Thyroid gland (tissue), 7 donors: ENCODE measurements around a stretch of chr3.

DNA sequence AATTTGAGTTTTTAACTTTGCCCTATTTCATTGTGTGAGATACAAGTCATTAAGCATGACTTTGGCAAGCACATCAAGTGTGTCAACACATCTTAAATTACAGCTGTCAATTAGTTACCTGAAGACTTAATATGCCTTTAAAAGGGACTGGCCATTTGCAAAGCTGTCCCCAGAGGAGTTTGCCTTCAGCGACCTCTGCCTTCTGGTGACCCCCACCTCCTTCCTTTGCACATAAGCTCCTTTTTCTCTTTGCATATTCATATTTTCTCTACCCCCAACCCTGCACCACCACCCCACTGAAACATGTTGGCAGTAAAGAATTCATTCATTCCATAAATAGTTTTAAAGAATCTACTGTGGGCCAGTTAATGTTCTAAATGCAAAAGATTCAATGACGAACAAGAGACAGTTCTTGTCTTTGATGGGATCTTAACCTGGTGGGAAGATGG lies 342 bp upstream of the LRRC31 start:
- PRO-cap, 2 experiments: no peak in any of the 2 experiments
- RAMPAGE, long total RNA, 5 experiments: no peak in any of the 5 experiments

DNA sequence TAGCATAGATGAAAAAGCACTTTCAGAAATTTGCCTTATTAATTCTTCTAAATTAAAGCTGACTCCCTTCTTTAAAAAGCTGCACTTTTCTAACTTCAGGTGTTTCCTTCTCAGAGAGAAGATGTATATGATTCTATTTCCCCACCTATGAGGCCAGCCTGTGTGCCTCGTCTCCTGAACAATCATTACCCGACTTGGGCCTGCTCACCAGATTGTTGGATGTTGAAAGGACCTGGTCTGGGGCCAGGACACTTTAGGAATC lies 16.8 kb upstream of the LRRC31 start:
- PRO-cap, 2 experiments: peak in 1 of 2 experiments; most common minus-strand start position 187 of the sequence (in 1)
- RAMPAGE, long total RNA, 5 experiments: no peak in any of the 5 experiments

- PRO-cap, 2 experiments: no peak in any of the 2 experiments
- RAMPAGE, long total RNA, 5 experiments: no peak in any of the 5 experiments
These were observed 7.7 kb downstream of the GPR160 start for GRCh38 chr3:170045590-170045889.

DNA sequence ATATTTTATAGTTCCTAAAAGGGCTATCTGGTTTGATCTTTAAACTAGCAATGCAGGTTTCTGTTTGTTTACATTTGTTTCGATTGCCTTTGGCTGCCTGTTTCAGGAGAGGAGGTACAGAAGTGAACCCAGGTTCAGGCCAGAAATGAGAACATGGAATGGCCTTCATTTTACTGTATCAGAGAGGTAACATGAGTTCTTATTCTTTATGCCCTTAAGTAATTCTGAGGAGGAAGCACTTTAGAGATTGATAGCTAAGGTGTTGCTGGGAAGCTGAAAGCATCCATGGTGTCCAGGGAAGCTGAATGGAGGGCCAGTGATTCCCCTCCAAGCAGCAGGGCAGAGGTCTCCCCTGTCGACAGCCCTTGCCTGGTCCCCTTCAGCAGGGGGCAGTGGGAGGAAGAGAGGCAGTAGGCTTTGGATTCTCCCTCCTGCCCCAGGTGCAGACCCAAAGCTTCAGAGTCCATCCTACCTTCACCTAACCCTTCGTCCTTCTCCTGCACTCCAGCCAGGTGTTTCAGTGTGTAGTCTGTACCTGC lies 9.0 kb downstream of the GPR160 start:
- PRO-cap, 2 experiments: no peak in any of the 2 experiments
- RAMPAGE, long total RNA, 5 experiments: no peak in any of the 5 experiments

GRCh38 chr3:170154347-170154940 lies 27.1 kb downstream of the PHC3 start:
- PRO-cap, 2 experiments: no peak in any of the 2 experiments
- RAMPAGE, long total RNA, 5 experiments: no peak in any of the 5 experiments

- PRO-cap, 2 experiments: peak in 2 of 2 experiments; most common plus-strand start chr3:170222920 (in 1); most common minus-strand start chr3:170222823 (in 2)
- RAMPAGE, long total RNA, 5 experiments: no peak in any of the 5 experiments
These were observed 683 bp downstream of the PRKCI start for GRCh38 chr3:170222637-170223577.

GRCh38 chr3:170270187-170270883 lies 48.1 kb downstream of the PRKCI start:
- PRO-cap, 2 experiments: no peak in any of the 2 experiments
- RAMPAGE, long total RNA, 5 experiments: no peak in any of the 5 experiments

DNA sequence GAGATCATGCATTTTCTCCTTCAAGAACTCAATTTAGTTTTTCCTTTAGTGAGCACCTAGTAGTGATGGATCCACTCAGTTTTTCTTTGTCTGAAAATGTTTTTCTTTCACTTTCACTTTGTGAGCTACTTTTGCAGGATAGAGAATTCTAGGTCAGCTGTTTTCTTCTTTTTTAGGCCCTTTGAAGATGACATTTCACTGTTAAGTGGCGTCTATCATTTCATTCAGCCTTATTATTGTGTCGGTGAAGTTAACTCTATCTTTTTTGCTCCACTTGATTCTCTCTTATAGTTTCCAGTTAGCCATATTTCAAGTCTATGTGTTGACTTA lies 55.7 kb downstream of the PRKCI start:
- PRO-cap, 2 experiments: no peak in any of the 2 experiments
- RAMPAGE, long total RNA, 5 experiments: no peak in any of the 5 experiments

- PRO-cap, 2 experiments: no peak in any of the 2 experiments
- RAMPAGE, long total RNA, 5 experiments: no peak in any of the 5 experiments
These were observed 7.1 kb downstream of the CLDN11 start for GRCh38 chr3:170425576-170426312.

- PRO-cap, 2 experiments: no peak in any of the 2 experiments
- RAMPAGE, long total RNA, 5 experiments: no peak in any of the 5 experiments
These were observed 91.4 kb downstream of the RPL22L1 start for GRCh38 chr3:170778615-170779027.

- PRO-cap, 2 experiments: no peak in any of the 2 experiments
- RAMPAGE, long total RNA, 5 experiments: no peak in any of the 5 experiments
These were observed 48.1 kb downstream of the SLC2A2 start for GRCh38 chr3:170978430-170978804.

DNA sequence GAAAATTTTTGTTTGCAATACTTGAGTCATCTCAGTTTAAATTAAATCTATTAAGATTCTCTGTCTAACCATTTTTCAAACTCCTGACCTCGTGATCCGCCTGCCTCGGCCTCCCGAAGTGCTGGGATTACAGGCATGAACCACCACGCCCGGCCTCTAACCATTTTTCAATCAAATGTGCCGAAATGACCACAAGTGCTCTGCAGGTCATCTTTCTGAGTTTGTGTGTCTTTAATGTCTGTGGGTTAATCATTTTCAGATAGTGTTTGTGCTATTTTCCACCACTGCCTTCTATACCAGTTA lies 18.6 kb upstream of the SLC2A2 start:
- PRO-cap, 2 experiments: no peak in any of the 2 experiments
- RAMPAGE, long total RNA, 5 experiments: no peak in any of the 5 experiments

- PRO-cap, 2 experiments: no peak in any of the 2 experiments
- RAMPAGE, long total RNA, 5 experiments: no peak in any of the 5 experiments
These were observed 84.1 kb upstream of the SLC2A2 start for GRCh38 chr3:171110657-171110972.

DNA sequence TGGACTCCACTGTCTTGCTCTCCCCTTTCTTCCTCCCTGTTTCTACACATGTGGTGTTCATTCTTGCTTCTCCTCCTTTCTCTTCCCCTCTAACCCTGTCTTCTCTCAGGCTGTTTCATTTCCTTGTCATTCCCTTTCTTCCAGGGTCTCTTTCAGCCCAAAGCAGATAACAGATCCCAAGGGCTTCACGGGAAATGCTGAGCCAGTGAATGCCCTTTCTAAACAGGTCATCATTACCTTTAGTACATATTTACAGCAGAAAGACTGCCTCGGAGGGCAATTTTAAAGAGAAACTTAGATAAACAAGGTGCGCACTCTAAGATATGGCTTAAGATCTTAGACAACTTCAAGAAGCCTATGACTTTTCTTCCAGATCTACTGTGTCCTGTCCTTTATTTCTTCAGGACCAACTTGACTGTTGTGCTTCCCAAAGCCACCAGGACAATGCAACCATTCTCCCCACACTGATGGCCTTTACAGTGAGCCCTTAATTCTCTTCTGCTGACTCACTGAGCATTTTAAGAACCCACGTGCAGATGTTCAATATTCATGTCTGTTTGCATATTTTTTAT lies 103.1 kb upstream of the SLC2A2 start:
- PRO-cap, 2 experiments: no peak in any of the 2 experiments
- RAMPAGE, long total RNA, 5 experiments: no peak in any of the 5 experiments

DNA sequence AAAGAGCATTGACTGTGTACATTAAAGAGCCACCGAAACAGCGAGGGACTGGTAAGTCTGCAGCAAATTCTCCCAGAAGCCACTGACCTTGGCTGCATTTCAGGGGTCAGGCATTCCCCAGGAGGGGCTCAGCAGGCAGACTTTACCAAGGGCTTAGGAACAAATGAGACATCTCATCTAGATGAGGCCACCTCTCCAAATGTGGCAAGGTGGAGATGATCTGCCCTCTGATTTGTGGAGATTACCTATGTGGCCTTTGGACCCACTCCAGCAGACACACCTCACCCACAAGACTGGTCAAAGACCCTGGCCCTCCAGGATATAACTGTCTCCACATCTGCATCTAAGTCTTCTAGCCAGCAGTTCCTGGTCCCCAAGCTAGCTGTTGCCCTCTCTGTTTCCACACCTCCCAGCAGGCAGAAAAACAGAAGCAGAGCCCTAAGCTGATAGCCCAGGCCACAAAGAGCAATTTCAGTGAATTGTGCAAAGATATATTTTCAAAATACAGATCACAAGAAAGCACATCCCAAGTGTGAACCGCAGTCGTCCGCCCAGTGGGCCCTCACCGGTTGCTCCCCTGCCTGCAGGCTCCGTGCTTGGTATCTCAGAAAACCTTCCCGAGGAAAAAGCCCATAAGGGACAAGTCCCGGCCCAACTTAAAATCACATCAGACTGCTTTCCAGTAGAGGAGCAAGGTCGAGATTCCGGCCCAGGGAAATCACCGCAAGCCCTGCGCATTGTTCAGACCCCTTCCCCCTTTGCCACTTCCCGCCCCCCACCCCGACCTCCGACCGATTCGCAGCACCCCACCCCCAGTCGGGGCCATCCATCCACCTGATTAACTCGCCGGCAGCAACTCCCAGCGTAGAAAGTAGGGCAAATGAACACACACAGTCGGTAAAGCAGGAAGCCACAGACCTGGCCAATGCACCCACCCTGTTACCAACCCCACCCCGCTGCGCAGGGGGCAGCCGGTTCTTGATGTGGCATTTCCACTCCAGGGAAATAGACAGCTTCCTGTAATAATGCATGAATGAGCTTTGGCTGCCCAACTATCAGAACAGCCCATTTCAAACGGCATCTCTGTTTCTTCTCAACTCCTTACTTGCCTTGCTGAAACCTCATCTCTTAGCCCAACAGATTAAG lies 2.5 kb downstream of the TNIK start:
- PRO-cap, 2 experiments: no peak in any of the 2 experiments
- RAMPAGE, long total RNA, 5 experiments: no peak in any of the 5 experiments

- PRO-cap, 2 experiments: peak in 1 of 2 experiments; most common minus-strand start chr3:171765303 (in 1)
- RAMPAGE, long total RNA, 5 experiments: no peak in any of the 5 experiments
These were observed 45.1 kb downstream of the PLD1 start for GRCh38 chr3:171765038-171765746.

DNA sequence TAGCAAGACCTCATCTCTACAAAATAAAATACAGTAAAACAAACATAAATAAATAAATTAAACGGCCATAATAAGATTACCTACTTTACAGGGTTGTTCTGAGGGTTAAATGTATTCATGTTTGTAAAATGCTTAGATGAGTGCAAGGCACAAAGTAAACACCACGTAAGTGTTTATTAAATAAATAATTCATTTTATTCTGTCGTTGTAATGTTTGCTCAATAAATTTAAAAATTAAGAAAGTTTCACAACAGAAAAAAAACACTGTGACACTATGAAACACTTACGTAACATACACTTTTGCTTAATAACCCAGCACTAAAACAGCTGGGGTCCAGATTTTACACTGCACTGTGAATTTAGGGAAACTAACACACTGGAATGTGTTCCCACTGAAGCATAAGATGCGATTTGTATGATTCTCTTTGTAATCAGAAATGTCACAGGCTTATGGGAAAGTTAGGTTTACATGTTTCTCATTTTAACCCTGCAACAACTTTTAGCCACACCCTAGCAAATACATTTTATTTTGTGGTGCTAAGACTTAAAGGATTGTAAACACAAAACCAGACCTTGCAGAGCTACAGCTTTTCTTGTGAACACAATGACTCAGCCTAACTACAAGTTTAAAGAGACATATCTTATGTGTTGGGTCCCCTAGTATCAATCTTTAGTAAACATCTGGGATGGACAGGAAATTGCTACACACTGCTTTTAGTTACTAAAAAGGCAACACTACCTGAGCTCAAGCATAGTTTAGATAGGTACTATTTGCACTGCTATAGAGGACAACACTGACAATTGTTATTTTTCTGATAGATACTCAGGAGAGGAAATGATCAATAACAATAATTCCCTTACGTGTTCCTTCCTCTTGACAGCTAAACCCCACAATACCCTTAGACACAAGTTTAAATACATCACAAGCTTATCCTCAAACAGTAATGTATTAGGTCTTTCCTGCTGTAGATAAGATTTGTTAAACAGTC lies 4.0 kb downstream of the PLD1 start:
- PRO-cap, 2 experiments: no peak in any of the 2 experiments
- RAMPAGE, long total RNA, 5 experiments: no peak in any of the 5 experiments

DNA sequence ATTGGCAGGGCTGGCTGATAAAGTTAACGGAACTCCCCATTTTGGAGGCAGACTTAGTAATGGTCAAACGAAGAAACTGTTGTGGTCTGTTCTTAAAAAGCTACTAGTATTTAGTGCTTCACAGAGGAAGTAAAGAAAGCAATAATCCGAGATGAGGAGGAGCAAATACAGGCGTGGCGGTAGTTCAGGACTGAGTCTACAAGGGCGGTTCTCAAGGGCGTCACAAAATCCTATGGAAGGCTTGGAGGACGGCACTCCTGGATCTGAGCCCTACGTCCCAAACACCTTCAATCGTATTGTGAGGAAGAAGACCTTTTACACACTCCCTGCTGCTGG lies 827 bp downstream of the PLD1 start:
- PRO-cap, 2 experiments: peak in 2 of 2 experiments; most common plus-strand start position 225 of the sequence (in 2); most common minus-strand start position 195 of the sequence (in 1)
- RAMPAGE, long total RNA, 5 experiments: no peak in any of the 5 experiments

DNA sequence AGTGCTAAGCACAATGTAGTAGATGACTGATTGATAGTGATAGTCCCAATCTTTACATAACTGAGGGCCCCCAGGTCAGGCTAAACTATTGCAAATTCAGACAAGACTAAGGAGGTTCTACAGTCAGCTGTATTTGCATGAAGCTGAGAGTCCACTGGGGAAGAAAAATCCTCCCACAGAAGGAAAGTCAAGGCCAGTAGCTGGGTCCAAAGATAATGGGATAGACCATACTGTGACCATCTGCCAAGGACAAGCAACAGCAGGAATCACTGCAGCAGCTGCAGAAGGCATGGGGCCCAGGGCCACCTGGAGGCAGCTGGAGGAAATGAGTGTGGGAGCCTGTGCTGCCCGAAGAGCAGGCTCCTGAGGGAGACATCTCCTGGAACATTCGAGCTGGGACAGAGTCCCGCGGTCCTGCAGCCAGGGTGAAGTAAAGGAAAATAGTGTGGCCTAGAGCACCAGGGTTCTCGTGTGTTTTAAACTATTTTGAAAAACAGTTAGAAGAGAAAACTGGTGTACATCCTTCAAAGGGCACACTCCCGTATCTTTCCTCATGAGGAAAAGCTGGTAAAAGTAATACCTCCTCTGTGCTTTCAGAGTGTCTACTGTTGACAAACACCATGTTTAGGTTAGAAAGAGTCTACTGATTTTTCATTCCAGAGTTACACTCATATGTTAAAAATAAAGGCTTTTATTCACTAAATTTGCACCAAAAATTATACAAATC lies 13.2 kb upstream of the TMEM212 start:
- PRO-cap, 2 experiments: peak in 1 of 2 experiments; most common plus-strand start position 401 of the sequence (in 1); most common minus-strand start position 156 of the sequence (in 1)
- RAMPAGE, long total RNA, 5 experiments: no peak in any of the 5 experiments

GRCh38 chr3:172040348-172041368 lies 1.3 kb downstream of the FNDC3B start:
- PRO-cap, 2 experiments: peak in 2 of 2 experiments; most common plus-strand start chr3:172040540 (in 2); most common minus-strand start chr3:172040410 (in 2)
- RAMPAGE, long total RNA, 5 experiments: start-site peak on the plus strand in 1 of 5 experiments, at chr3:172040518-172040572 at its widest, 1,239 reads per replicate